Keratinocyte (primary cell): ENCODE results near the genes RIMS1, KHDC3L and PHIP.

CAGE:
- cytosol, long polyA minus RNA: no peak
- cytosol, long polyA plus RNA: no peak
- long polyA plus RNA: no peak
- nucleus, long polyA minus RNA: no peak
- nucleus, long polyA plus RNA: no peak
These were observed at the start of gene RIMS1 for GRCh38 chr6:71886196-71887476. TSS of gene RIMS1 (plus strand) at chr6:71886550.

GRCh38 chr6:72313438-72313801, 308.4 kb upstream of the KCNQ5 start:
CAGE:
- cytosol, long polyA minus RNA: no peak
- cytosol, long polyA plus RNA: no peak
- long polyA plus RNA: no peak
- nucleus, long polyA minus RNA: no peak
- nucleus, long polyA plus RNA: no peak

DNA sequence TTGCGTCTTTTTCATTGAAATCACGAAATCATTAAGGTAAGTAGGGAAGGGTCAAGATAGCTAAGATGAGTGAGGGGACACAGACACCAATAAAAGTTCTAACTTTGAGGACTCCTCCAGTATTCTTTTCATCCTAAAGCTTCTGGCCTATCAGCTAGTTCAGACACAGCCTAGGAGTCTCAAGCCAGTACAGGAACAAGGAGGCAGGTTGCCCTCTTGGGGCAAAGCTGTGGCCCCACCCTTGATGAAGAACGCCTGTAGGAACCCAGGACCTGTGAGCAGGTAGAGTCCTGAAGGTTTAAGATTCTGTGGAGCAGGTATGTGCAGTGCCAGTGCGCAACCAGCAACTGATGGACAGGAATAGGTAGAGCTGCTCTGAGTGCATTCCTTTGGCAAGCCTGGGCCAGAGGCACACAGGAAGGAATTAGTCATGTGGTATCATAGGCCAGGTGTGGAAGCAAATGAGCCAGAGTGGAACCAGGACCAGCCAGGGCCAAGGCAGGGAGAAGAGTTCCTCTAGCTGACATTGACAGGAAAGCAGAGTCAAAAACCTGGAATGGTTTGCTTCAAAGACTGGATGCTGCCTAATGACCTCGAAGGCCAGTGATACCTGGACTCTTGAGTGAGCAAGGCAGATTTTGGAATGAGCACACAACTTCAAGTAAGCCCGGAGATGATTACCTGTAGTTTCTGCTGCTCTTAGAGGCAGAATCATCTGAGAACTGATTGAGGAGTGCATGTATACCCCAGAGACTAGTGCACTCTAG, 1.4 kb upstream of the KHDC1 start:
CAGE:
- cytosol, long polyA minus RNA: no peak
- cytosol, long polyA plus RNA: no peak
- long polyA plus RNA: no peak
- nucleus, long polyA minus RNA: start-site peak on the minus strand centred at position 379 of the sequence, 13 bp wide, 5 reads
- nucleus, long polyA plus RNA: no peak

DNA sequence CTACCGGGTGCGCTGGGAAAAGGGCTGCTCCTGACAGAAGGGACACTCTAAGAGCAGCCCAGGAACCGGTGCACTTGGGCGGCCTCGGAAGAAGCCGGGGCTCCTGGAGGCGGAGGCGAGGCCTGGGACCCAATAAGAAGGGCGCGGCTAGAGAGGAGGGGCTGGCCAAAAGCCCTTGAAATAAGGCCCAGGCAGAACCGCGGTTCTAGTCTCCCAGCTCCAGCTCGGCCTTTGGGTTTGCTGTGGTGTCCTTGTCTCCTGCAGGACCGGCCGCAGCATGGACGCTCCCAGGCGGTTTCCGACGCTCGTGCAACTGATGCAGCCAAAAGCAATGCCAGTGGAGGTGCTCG, at the start of gene KHDC3L:
Gene KHDC3L (plus strand): TSS at position 206 of the 350 bp plus-strand sequence.
CAGE:
- cytosol, long polyA minus RNA: no peak
- cytosol, long polyA plus RNA: no peak
- long polyA plus RNA: no peak
- nucleus, long polyA minus RNA: no peak
- nucleus, long polyA plus RNA: no peak

GRCh38 chr6:73452545-73452696, 324 bp upstream of the CGAS start:
CAGE:
- cytosol, long polyA minus RNA: no peak
- cytosol, long polyA plus RNA: no peak
- long polyA plus RNA: no peak
- nucleus, long polyA minus RNA: no peak
- nucleus, long polyA plus RNA: no peak

DNA sequence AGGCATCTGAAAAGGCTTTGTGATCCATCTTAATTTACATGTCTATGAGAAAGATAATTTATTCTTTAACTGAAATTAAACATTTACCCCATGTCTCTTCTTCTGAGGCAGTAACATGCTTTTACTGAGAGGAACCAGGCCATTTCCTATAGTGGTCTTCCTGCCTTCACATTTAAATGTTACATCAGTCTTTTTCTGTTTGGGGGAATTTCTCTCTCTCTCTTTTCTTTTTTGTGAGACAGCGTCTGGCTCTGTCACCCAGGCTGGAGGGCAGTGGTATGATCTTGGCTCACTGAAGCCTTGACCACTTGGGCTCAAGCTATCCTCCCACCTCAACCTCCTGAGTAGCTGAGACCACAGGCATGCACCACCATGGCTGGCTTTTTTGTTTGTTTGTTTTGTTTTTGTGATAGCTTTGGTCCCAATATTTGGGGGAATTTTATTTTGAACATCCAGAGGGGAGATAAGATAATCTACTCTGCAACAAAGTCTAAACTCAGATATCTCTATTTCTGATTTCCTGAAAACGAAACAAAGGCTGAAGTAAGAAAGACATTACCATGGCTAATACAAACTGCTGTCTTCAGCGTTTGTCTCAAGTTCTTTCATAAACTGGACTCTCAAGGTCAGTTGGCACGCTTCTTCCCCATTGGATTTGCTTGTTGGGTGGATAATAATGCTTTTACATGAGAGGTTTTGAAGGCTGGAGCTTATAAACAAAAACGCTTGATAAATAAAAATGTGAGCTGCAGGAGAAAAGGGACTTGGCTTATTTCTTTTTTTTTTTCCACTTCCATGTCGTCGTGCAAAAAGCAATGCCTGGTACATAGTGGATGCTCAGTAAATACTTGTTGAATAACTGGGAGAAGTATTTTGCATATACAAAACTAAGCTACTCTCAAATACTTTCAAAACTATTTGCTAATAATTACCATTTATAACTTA, 65.4 kb upstream of the EEF1A1 start:
CAGE:
- cytosol, long polyA minus RNA: no peak
- cytosol, long polyA plus RNA: no peak
- long polyA plus RNA: no peak
- nucleus, long polyA minus RNA: no peak
- nucleus, long polyA plus RNA: no peak

GRCh38 chr6:73652616-73653748, 810 bp downstream of the SLC17A5 start:
CAGE:
- cytosol, long polyA minus RNA: no peak
- cytosol, long polyA plus RNA: no peak
- long polyA plus RNA: no peak
- nucleus, long polyA minus RNA: no peak
- nucleus, long polyA plus RNA: no peak

CAGE:
- cytosol, long polyA minus RNA: no peak
- cytosol, long polyA plus RNA: no peak
- long polyA plus RNA: no peak
- nucleus, long polyA minus RNA: no peak
- nucleus, long polyA plus RNA: no peak
These were observed 9.5 kb downstream of the TMEM30A start for GRCh38 chr6:75275134-75275419.

GRCh38 chr6:75481429-75482353, 11.9 kb downstream of the FILIP1 start:
CAGE:
- cytosol, long polyA minus RNA: no peak
- cytosol, long polyA plus RNA: no peak
- long polyA plus RNA: no peak
- nucleus, long polyA minus RNA: no peak
- nucleus, long polyA plus RNA: no peak

CAGE:
- cytosol, long polyA minus RNA: no peak
- cytosol, long polyA plus RNA: no peak
- long polyA plus RNA: no peak
- nucleus, long polyA minus RNA: no peak
- nucleus, long polyA plus RNA: no peak
These were observed 71.5 kb upstream of the MYO6 start for GRCh38 chr6:75677369-75678200.

GRCh38 chr6:75749500-75749994, 508 bp downstream of the MYO6 start:
CAGE:
- cytosol, long polyA minus RNA: no peak
- cytosol, long polyA plus RNA: no peak
- long polyA plus RNA: no peak
- nucleus, long polyA minus RNA: no peak
- nucleus, long polyA plus RNA: no peak

CAGE:
- cytosol, long polyA minus RNA: no peak
- cytosol, long polyA plus RNA: no peak
- long polyA plus RNA: no peak
- nucleus, long polyA minus RNA: no peak
- nucleus, long polyA plus RNA: no peak
These were observed 182.0 kb downstream of the MEI4 start for GRCh38 chr6:77834870-77835119.

DNA sequence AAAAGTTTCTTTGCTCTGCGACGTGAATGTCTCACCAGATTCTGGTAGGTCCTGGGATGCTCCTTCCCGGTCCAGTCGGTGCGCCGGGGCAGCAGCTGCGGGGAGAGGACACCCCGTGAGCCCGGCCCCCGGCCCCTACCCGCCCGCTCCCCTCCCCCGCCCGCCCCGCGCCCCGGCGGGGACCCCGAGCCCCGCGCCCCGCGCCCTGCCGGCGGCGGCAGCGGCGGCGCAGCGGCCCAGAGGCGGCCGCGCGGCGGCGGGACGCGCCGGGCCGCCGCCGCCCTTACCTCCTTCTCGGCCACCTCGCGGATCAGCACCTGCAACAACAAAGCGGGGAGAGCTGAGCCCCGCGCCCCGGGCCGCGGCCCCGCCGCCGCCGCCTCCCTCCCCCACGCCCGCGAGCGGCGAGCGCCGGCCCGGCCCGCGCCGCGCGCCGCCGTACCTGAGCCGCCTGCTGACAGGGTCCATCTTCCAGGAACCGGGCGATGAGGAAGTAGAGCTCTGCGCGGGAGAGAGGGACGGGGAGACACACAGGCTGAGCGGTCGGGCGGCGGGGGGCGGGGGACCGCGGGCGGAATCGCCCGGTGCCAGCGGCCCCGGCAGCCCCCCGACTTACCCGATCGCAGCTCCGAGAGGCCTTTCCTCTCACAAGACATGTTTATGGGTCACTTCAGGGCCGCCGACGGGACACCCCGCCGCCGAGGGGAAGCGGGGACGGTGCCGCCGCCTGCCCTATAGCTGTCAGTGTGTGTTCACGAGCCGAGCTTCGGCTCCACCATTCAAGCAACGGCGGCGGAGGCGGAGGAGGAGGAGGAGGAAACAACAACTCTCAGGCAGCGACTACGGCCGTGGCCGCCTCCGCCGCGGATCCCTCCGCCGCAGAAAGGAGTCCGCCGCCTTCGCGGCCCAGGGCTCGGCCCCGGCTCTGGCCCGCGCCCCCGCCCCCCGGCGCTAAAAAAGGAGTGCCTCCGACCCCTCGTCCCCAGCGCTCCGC, at the start of gene PHIP:
Gene PHIP (minus strand): TSS at position 842 of the 994 bp plus-strand sequence.
CAGE:
- cytosol, long polyA minus RNA: no peak
- cytosol, long polyA plus RNA: no peak
- long polyA plus RNA: start-site peak on the minus strand centred at position 821 of the sequence, 85 bp wide, 186 and 345 reads in 2 replicates
- nucleus, long polyA minus RNA: start-site peak on the minus strand centred at position 806 of the sequence, 43 bp wide, 173 reads
- nucleus, long polyA plus RNA: start-site peak on the minus strand centred at position 804 of the sequence, 48 bp wide, 195 and 142 reads in 2 replicates

CAGE:
- cytosol, long polyA minus RNA: no peak
- cytosol, long polyA plus RNA: no peak
- long polyA plus RNA: no peak
- nucleus, long polyA minus RNA: no peak
- nucleus, long polyA plus RNA: no peak
These were observed 525 bp upstream of the PHIP start for GRCh38 chr6:79078407-79079150.

DNA sequence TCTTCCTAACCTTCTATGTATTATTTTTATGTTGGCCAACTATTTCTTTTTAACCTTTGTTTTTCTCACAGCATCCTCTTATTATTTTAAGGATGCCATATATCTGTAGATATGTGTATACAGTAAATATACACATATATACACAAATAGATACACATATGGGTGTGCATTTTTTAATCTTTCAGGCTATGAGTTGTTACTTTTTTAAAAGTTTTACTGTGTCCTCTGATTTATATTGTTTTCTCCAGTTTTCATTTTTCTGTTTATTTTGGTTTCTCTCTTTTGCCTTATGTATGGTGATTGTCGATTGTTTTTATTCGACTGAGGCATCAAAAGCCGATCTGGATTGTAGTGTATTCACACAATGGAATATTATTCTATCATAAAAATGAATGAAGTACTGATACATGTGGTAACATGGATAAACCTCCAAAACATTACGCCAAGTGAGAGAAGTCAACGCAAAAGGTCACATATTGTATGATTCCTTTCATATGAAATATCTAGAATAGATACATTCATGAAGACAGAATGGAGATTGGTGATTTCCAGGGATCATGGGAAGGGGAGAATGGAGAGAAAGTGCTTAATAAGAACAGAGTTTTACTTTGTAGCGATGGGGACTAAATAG, 251.8 kb downstream of the BCKDHB start:
CAGE:
- cytosol, long polyA minus RNA: no peak
- cytosol, long polyA plus RNA: no peak
- long polyA plus RNA: no peak
- nucleus, long polyA minus RNA: no peak
- nucleus, long polyA plus RNA: no peak

CAGE:
- cytosol, long polyA minus RNA: no peak
- cytosol, long polyA plus RNA: no peak
- long polyA plus RNA: no peak
- nucleus, long polyA minus RNA: no peak
- nucleus, long polyA plus RNA: no peak
These were observed 14.0 kb upstream of the TENT5A start for GRCh38 chr6:81766344-81766995.

CAGE:
- cytosol, long polyA minus RNA: no peak
- cytosol, long polyA plus RNA: no peak
- long polyA plus RNA: no peak
- nucleus, long polyA minus RNA: no peak
- nucleus, long polyA plus RNA: no peak
These were observed 36.2 kb upstream of the TENT5A start for GRCh38 chr6:81788679-81788997.

DNA sequence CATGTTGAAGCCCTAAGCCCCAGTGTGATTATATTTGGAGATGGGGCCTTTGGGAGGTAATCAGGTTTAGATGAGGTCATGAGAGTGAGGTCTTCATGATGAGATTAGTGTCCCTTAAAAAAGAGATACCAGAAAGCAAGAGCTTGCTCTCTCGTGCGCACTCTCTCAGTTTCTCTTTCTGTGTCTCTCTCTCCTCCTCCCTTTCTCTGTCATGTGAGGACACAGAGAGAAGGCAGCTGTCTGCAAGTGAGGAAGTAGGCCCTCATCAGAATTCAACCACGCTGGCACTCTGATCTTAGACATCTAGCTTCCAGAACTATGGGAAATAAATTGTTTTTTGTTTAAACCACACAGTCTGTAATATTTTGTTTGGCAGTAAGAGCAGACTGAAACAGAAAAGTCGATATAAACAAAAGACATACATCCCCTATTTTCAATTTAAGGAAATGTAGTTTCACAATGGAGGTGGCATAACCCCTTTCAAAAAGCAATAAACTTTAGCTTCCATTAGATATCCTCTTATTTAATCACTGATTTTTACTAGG, 180.5 kb downstream of the IBTK start:
CAGE:
- cytosol, long polyA minus RNA: no peak
- cytosol, long polyA plus RNA: no peak
- long polyA plus RNA: no peak
- nucleus, long polyA minus RNA: no peak
- nucleus, long polyA plus RNA: no peak

DNA sequence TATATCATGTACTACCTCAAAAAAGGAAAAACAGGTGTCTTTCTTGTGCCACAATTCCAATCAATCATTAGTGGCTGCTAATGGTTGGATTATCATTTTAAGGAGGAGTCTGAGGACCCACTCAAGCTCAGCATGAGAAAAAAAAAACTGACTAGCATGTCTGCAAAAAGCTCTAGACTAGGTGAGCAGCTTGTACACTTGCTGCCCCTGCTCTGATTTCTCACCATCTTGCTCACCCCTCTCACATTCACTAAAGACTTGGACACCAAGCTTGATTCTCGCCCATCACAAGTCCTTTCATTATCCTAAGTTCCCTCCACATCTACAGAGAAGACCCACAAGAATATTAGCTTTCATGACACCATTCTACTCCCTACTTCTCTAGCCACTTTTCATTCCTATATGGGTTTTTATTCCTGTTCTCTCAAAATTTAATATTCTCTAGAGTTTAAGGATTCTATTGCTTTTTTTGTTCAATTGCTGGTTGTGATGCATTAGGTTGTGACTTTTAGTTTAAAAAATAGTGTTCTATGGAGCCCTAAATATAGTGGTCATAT, 18.0 kb downstream of the IBTK start:
CAGE:
- cytosol, long polyA minus RNA: no peak
- cytosol, long polyA plus RNA: no peak
- long polyA plus RNA: no peak
- nucleus, long polyA minus RNA: no peak
- nucleus, long polyA plus RNA: no peak

DNA sequence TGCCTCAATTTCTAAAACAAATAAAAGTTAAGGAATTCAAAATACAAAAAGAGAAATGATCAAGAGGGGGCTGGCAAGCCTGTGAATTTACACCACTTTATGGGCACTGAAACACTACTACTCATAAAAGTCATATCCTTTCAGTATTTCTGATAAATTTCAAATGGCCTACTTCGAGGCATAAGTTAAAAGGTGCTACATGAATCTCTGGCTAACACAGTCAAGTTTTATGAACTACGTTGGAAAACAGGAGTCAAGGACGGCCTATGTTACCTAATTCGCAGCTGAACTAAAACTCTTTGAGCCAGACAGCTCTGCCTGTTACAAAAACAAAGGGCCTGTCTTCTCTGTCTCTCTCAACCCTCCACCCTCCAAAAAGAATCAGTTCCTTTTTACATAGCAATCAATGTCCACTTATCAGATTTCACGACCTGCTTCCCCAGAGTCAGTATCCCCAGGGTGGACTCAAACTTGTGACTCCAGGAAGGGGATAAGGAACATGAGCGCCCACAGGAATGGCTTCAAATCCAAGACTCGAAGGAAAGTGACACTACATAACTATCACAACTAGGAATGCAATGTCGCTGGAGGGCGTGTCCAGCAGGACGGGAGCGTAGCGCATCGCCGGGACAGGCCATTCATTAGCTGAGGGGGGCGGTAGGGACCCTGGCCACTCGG, 704 bp downstream of the IBTK start:
CAGE:
- cytosol, long polyA minus RNA: no peak
- cytosol, long polyA plus RNA: no peak
- long polyA plus RNA: no peak
- nucleus, long polyA minus RNA: no peak
- nucleus, long polyA plus RNA: no peak